Cardiac atrium fibroblast (primary cell): ENCODE data around the gene MYADML2.

- RAMPAGE, long total RNA, result no peak
Observed at GRCh38 chr17:81863106-81863777, 2.9 kb upstream of the P4HB start.

DNA sequence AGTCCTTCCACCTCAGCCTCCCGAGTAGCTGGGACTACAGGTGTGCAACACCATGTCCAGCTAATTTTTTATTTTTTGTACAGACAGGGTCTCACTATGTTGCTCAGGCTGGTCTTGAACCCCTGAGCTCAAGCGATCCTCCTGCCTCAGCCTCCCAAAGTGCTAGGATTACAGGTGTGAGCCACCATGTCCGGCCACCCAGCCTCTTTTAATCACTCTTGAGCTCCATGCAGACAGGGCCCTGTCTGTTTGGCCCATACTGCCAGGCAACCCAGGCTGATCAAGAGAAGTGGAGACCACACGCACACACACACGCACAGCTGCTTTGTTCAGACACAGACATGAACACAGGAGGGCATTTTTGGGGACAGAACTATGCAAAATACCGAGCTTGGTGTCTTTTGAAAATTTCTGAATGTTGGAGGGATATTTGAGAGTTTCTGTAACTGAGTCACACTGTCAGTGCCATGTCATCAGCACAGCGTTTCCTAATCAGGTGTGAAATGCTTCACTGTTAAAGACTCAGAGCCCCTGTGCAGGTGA is 1.7 kb upstream of the ARHGDIA start:
- RAMPAGE, long total RNA, result no peak

GRCh38 chr17:81922723-81923238 is 4.8 kb downstream of the MAFG start:
- RAMPAGE, long total RNA, result no peak

- RAMPAGE, long total RNA, result no peak
Observed at GRCh38 chr17:81926191-81926689, 1.3 kb downstream of the MAFG start.

GRCh38 chr17:81947103-81947432 is at the start of gene MYADML2:
MYADML2 (minus strand) TSS chr17:81947233.
- RAMPAGE, long total RNA, result no peak

DNA sequence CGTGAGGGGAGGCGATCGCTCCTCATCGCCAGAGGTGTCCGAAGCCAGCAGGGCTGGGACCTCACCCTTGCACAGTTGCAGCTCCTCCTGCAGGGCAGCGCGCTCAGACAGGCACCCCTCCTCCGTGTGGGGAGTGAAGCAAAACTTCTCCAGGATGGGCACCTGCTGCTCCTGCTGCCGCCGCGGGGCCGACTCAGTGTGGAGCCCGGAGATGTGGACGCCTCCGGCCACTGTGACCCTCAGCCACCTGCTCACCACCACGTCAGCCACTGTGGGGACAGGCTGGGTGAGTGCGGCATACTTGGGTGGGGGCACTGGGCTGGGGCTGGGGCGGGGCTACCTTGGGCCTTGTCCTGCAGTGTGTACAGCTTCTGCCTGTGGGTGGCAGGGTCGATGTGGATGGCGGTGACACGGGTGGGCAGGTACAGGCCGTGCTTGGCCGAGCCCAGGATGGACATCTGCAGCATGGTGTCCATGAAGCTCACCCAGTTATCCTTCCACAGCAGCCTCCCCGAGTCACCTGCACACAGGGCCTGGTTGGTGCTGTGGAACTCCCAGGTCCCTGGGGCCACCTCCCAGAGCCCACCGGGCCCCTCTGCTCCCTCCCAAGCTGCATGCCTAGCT is 10.9 kb downstream of the FASN start:
- RAMPAGE, long total RNA, result no peak

DNA sequence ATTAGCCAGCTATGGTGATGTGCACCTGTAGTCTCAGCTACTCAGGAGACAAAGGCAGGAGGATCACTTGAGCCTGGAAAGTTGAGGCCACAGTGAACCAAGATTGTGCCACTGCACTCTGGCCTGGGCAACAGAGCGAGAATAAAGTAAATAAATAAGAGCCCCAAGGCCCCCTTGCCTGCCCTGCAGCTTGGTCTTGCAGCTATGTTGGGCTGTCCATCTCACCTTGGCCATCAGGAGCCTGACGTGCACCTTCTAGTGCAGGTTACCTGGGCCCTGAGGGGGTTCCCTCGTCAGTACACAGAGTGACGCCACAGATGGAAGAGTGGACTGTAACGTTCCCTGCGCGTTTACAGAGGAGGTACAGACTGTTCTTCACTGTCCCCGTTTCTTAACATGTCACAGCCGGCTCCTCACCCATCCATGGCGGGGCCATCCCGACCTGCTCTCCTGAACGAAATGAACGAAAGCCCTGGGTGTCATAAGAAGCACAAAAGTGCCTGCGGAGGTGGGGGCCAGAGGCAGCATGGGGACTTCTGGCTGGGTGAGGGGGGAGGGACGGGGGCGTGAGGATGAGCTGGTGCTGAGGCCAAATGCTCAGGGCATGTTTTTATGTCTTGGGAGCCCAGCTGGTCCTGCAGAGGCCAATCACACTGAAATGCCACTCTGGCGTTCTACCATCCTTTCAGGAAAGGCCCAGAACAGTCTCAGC is 15.9 kb upstream of the FASN start:
- RAMPAGE, long total RNA, result no peak

GRCh38 chr17:82196283-82196594 is 16.4 kb downstream of the CCDC57 start:
- RAMPAGE, long total RNA, result no peak

DNA sequence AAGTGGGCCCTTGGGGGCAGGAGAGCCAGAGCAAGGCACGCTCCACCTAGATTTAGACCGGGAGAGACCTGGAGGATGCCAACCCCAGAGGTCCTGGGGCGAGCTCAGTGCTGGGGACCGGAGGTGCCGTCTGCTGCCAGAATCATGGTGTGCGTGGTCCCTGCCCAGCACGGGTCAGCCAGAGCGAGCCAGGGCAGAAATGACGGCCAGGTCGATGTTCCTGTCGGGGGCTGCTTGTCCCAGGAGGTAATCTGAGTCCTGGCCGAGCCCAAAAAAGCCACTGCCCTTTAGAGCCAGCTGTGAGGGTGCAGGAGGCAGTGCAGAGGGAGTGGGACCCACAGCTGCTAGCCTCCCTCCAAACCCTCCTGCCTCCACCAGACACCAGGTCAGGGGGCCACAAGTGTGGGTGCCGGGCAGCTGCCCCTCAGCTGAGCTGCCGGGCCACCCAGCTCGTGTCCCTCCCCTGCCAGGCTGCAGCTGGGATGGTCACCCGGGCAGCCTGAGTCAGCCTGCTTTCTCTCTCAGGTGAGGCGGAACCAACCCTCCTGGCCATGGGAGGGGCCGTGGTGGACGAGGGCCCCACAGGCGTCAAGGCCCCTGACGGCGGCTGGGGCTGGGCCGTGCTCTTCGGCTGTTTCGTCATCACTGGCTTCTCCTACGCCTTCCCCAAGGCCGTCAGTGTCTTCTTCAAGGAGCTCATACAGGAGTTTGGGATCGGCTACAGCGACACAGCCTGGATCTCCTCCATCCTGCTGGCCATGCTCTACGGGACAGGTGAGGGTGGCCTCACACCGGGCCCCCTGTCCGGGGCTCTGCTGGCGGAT is 6.8 kb downstream of the SLC16A3 start:
- RAMPAGE, long total RNA, result no peak

DNA sequence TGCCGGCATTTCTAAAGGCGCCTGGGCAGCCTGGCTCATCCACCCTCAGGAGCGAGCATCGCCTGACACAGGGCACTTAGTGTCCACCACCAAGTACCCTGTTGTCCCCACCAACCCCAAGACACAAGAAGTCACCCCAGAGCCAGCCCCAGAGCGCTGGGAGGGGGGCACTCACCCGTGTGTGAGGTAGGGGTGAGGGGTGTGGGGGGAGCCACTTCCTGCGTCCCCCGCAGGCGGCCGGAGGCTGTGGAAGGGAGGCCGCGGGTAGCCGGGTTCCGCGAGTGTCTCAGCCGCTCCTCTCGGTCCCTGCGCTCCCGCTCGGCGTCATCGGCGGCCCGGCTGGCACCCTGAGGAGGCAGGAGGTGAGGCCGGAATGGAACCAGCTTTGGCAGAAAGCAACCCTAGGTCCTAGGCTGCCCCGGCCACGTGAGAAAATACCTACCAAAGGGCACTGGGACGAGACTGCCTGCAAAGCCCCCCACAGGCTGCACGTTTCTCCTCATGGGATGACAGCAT is 20.5 kb downstream of the SLC16A3 start:
- RAMPAGE, long total RNA, result no peak

GRCh38 chr17:82253324-82253831 is 20.1 kb downstream of the CSNK1D start:
- RAMPAGE, long total RNA, result no peak

GRCh38 chr17:82297285-82297803 is 20.1 kb downstream of the CD7 start:
- RAMPAGE, long total RNA, result no peak

DNA sequence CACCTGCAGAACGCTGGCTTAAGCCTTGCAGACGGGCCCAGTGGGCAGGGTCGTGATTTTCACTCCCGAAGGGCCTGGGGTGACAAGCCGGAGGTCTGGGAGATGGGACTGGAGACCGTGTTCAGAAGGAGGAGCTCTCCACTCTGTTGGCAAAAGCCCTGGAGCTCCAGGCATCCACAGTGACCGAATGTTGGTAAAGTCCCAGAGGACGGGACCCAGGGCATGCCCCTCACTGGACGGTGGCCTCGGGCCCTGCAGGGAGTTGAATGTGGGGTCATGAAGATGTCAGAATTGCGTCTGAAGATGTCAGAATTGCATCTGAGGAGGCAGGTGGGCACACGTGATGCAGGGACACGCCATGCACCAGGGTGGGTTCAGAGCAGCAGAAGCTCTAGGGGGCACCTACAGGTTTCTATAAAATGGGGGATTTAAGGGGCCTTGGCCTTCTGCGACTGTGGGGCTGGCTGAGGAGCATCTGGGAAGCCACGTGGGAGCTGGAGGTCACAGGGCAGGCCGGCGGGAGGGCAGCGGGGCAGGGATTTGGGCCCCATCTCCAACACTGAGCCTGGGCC is 18.5 kb downstream of the CD7 start:
- RAMPAGE, long total RNA, result no peak

DNA sequence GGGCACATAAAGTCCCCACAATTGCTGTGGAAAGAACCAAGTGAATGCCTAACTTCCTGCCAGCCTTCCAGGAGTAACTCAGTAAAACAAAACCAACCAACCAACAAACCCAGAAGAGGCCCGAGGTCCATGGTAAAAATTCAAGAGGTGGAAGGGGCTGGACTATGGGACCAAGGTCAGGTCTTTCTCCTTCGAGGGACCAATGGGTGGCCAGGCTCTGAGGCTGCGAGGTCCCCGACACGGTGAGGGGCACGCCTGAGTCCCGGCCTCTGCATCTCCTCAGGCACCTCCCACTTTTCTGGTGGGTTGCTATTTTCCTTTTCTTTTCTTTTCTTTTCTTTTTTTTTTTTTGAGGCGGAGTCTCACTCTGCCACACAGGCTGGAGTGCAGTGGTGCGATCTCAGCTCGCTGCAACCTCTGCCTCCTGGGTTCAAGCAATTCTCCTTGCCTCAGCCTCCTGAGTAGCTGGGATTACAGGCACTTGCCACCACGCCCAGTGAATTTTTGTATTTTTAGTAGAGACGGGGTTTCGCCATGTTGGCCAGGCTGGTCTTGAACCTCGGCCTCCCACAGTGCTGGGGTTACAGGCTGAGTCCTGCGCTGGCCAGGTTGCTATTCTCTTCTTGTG is 17.9 kb downstream of the CD7 start:
- RAMPAGE, long total RNA, result no peak

- RAMPAGE, long total RNA, result no peak
Observed at GRCh38 chr17:82302122-82302680, 15.2 kb downstream of the CD7 start.

DNA sequence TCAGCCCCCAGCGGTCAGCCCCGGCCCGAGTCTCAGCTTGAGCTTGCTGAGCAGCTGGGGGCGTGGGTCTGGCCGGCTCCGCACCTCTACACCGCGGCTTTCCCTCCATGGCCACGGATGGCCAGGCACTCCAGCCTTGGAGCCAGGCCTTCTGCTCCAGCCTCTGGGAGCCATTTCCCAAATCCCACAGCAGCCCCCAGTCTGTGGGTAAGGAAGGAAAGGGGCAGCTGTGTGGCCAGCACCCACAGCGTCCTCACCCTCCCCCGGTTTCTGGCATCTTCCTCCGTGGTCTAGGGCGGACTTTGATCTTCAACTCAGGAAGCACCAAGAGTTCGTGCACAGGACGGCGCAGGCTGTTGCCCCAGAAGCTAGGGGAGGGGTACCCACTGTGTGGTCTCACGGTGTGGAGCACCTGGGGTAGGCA is 14.2 kb downstream of the CD7 start:
- RAMPAGE, long total RNA, result no peak

DNA sequence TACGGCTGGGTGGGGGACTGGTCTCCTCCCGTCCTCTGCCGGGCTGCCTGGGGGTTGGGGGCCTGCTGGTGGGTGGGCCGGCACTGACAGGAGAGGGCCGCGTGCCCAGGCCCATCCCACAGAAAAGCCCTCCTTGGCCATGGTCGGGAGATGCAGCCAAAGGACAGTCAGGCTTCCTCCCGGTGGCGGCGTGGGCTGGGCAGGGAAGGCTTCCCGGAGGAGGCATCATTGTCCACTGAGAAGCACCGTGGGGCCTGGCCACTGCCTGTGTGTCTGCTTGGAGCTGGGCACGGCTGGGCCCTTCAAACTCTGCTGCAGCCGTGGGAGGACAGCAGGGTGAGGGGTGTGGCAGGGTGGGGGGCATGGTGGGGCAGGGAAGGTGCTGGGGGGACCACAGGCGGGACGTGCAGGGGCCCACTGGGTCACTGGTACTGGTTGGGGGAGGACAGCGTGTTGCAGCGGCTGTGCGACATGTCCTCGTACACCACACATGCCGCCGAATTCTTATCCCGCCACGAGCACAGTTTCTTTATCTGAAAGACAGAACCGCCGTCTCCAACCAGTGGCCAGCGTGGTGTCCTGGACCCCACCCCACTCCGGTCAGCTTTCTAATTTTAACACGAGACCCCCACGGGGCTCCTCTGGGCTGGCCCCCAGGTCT is 2.4 kb downstream of the CD7 start:
- RAMPAGE, long total RNA, result no peak

DNA sequence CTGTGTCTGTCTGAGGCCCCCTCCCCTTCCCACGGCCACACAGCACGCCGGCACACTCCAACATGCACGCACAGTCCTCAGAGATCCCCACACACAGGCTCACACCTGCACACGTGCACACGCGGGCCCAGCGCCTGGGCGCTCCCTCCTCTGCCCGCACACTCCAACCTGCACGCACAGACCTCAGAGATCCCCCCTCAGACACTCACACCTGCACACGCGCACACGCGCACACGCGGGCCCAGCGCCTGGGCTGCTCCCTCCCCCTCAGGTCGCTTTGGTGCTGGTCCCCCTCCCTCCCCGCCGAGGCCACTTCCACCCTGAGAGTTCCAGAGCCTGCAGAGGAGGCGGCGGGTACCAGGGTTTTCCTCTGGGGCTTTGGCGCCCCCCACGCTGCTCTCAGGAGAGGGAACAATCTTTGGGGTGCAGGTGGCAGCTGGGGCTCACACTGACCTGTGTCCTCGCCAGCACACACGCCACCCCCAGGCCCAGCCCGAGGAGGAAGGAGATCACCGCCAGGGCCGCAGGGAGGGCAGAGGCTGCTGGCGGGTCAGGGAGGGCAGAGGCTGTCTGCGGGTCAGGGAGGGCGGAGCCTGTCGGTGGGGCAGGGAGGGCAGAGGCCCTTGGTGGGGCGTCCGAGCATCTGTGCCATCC is 1.5 kb downstream of the CD7 start:
- RAMPAGE, long total RNA, result no peak

DNA sequence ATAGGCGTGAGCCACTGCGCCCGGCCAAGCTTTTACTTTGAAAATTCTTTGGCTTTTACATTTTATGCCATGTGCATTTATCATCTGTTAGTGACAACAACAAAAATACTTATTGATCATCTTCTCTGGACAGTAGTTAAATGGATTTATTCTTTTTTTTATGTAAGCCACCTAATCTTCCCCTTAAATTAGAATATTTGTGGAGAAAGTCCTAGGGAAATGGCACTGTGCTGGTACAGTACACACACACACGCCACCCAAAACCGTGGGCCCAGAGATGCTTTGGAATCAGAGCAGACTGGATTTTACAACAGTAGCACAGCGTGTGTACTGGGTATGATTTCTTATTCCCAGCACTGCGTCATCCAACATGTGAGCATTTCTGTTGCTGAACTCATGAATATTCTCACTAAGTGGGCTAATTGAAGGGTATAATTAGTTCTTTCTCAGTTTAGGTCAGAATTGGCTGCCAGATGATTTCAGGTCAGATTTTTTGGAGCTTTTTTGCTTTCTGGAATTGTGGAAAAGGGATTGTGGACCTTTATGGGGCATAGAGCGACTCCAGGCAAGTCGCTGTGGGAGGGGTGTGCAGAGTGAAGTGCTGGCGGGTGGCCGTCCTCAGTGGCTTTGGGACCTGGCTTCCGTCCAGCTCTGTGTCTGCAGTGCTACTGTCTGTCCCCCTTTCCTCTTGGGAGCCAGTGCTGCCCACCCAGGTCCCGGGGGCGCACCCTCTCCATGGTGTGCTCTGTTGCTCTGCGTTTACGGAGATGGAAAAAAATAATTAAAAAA is 24.8 kb downstream of the FOXK2 start:
- RAMPAGE, long total RNA, result no peak

- RAMPAGE, long total RNA, result no peak
Observed at GRCh38 chr17:82636274-82637125, 11.7 kb downstream of the WDR45B start.